Peritoneum (tissue), 1 donor: ENCODE measurements around a stretch of chr7.

DNA sequence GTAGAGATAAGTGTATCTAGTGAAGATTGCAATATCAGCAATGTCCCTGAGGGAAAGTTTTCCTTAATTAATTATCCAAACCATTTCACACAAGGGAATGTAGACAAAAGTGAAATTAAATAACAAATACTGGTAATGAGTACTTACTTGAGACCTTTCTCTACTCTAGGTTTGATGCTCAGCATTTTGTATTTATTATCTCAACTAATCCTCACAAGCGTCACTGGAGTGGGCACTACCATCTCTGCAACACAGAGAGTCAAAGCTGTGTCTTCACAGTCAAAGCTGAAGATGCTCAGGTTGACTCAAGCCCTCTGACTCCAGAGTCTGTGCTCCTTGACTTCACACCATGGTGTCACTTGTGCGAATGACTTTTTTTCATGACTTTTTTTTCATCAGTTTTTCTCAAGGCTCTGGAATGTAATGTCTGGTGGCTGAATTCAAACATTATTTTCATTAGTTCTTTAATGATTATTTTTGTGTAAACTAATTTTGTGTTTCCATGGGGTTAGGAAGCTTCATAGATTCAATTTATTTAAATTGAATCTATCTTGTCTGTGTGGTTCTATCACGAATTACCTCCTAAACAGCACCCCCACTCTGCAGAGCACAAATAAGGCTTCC is 125.8 kb downstream of the STARD3NL start:
- PRO-cap, result no peak

DNA sequence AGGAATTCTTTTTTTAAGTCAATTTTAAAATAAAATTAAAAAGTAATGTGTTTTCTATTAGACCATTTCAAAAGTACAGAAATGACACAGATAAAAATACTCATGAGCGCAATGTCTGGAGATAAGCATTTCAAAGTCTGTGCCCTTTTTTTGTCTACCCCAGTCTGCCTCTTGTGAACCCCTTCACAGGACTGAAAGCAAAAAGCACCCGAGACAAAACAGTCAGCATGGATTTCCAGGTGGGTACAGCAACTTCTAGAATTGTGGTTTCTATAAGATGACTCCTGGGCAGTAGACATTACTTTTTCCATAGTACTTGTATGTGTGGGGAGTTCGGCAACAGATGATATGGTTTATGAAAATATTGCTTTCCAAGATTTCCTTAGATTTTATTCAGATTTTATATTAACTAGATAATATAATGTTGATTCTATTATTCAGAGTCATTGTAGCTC is 135.7 kb downstream of the STARD3NL start:
- PRO-cap, result no peak

DNA sequence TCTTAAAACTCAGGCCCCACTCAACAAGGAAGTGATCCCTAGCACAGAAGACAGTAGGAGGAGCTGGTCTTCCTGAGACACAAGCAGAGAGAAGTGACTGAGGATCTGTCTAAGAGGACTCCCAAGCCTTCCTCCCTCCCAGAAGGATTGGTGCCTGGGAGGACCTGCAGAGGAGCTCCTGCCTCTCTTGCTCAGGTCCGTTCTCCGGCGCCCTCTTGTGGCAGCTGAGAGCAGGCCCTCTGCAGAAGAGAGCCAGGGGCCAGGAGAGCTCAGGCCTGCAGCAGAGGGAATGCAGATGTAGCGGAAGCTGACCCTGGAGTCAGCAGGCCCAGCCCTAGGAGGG is 176.2 kb downstream of the STARD3NL start:
- PRO-cap, result no peak

GRCh38 chr7:38672643-38673038 is 41.5 kb upstream of the AMPH start:
- PRO-cap, result no peak

DNA sequence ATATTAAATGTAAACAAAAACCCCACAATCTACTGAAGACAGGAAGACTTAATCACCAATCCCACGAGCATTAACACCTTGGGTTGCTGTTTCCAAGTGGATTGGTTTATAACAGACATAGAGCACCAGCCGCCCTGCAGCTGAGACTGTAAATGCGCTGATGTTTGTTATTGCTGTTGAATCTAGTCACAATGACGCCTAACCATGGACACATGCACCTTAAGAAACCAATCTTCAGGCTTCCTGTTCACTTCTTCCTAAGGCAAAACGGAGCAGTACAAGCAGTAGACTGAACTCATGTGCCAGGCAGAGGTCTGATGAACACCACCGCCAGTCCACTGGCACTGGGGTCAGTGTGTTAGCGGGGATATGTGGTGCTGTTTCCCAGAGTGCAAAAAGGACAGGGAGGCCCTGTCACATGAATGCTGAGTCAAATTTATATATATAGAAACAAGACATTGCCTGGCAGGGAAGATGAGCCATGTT is 122.0 kb upstream of the AMPH start:
- PRO-cap, result no peak

GRCh38 chr7:38831100-38831684 is 77.8 kb downstream of the VPS41 start:
- PRO-cap, result no peak

DNA sequence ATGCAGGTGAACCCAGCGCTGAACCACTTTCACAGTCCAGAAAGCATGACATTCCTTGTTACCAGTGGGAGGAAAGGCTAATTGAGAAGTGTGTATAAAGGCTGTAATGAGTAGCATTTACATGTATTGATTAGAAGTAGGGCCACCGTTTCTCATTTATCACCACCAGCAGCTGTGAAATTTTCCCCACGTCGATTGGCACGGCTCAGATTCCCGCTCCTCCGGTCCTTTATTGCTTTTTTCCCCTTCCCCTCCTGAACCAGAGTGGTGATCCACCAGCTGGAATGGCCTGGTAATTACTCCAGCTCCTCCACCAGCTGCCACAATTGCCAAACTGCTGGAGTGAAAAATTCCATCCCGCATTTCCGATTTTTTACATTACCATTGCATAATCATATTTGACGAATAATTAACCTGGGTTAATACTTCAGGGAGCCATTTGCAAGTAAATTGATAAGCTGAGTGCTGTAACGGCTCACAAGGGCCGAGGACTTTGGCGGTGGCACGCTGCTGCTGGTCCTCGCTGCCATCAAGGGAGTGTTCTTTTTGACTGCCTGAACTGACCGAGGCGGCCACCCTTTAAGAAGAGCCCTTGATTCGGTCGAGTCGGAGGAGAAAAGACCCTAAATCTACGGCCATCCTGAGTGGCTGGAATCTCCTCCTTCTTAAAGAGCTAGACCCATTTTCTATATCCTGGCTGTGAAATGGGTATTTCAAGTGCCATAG is 153.4 kb downstream of the POU6F2 start:
- PRO-cap, result no peak

DNA sequence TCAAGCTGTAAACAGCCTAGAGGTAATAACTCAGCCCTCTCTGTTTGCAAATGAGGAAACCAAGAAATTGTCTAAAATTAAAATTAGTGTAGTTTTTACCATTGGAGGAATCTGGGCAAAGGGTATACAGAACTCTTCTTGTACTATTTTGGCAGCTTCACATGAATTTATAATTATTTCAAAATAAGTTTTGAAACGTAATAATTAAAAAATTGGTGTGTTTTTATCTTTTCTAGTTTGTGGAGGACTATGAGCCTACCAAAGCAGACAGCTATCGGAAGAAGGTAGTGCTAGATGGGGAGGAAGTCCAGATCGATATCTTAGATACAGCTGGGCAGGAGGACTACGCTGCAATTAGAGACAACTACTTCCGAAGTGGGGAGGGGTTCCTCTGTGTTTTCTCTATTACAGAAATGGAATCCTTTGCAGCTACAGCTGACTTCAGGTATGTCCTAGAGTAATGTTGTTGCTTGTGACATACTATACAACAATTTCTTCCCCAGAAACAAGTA is 66.8 kb downstream of the RALA start:
- PRO-cap, result no peak

DNA sequence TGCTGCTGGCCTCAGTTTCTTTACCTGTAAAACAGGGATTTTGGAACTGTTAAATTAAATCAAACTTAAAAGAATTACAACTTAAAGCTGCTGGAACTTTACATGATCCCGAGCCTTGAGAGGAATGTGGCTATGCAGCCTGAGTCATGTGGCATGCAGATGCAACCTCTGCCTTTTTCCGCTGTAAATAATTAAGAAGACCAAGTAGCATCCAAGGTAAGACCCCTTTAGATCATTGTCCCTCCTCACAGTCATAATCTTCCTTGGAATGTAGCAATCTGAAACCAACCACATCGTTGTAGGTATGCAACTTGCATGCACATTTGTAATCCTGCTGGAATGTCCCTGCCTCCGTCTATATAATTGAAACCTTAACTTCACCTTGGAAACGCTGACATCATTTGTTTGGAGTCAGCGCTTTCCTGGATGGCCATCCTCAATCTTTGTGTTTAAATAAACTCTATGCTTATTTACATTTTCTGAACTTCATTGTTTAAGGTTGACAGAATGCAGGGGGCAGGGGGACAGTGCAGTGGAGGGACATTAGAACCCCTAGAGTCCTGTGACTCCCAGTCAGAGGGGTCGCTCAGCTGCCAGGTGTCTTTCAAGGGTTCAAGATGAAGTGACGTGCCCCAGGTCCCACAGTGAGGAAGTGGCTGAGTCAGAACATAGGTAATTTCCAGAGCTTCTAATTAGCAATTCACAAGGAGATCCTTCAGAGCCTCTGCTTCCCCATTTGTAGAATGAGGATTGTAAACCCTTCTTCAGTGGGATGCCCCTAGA is 110.6 kb downstream of the RALA start:
- PRO-cap, result no peak

DNA sequence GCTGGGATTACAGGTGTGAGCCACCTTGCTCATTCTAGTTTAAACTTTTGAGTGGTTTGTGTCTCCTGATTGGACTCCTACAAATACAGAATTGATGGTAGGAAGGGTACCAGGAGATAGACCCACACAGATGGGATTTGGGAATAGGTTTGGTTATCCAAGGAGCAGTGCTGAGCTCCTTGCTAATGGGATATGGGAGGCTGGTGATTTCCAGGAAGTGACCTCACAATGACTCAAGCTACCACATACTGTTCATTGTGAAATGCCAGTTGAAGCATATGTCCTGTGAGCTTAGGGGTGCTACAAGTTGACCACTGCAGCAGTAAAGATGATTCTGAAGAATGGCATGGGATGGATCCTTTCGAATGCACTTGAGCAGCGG is 158.1 kb downstream of the RALA start:
- PRO-cap, result no peak

DNA sequence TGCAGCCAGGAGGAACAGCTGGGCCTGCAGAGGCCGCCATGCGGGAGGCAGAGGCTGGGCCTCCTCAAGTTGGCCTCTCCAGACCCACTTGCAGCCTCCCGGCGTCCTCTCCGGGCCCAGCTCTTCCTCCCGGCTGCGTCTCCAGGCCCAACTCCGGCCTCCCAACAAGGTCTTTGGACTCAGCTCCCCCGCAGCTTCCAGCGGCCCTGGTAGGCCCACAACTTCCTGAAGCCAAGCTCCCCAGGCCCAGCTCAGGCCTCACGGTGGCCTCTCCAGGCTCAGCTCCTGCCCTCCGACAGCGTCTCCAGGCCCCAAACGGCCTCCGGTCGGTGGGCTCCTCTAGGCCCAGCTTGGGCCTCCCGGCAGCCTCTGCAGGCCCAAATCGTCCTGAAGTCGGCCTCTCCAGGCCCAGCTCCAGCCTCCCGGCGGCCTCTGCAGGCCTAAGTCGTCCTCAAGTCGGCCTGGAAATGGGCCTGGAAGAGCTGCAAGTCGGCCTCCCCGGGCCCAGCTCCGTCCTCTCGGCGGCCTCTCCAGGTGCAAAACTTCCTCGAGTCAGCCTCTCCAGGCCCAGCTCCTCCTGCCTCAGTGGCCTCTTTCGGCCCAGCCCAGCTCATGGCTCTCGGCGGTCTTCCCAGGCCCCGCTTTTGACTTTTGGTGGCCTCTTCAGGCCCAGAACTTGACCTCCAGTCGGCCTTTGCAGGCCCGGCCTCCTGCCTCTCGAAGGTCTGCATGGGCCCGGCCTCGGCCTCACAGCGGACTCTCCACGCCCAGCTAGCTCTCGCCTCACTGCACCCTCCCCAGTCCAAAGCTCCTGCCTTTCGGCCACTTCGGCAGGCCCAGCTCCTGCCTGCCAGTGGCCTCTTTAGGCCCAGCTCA is 156.2 kb upstream of the CDK13 start:
- PRO-cap, result no peak

DNA sequence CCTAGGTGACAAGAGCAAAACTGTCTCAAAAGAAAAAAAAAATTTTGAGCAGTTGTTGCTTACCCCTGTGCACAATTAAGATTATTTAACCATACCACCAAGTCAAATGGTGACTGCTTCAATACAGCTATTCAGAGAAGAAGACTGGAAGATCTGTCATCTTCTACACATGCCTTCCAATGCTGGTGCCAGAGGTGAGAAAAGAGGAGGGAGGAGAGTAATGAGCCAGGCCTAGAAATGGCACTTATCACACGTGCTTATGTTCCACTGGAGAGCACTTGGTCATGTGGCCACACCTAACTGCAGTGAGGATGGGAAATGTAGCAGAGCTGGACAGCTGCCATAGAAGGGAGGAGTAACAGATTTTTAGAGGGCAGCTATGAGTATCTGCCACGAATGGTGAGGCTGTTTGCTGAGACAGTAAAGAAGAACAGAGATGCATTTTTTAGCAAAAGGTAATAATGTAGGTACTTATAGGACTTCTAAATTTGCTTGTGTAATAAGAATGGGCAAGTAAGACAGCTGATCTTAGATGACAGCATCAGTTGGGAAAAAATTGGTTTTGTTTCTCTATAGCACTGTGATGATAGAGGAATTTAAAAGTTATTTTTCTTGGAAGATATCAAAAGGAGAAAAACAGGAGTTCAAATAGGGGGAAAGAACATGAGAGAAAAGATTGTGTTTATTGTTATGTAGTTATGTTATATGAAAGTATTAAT is 77.0 kb downstream of the MPLKIP start:
- PRO-cap, result no peak

DNA sequence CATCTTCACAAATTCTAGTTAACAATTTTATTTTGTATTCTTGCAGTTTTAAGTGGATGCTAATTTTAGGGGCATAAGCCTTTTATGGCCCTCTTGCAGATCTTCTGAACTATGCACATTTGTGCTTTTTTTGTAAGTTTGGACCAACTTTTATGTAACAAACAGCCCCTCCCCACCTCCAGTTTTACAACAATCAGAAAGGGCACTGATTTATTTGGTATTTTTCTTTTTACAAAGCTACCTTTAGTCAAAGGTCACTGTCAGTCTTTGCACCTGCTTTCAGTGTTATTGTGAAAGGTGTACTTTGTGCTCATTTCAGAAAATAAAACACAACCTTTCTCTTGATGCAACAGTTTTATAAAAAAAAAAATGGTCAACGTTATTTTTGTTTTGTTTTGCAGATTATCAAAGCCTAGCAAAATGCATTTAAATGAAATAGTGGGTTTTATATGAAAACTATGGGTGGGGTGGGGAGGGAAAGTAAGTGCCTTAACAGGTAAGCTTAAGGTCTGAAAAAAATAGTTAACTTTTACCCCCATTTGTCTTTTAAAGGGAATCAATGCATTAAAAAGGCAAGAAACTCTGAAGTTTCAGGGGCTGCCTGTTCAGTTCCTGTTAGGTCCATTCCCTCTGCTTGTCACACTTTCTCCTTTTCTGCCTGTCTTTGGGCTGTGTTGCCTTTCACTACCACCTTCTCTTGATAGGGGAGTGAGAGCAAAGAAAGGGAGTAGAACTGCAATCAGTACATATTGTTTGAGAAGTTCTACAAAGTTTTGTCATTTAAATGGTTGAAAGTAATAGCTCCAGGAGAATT is 39.0 kb downstream of the MPLKIP start:
- PRO-cap, result no peak

DNA sequence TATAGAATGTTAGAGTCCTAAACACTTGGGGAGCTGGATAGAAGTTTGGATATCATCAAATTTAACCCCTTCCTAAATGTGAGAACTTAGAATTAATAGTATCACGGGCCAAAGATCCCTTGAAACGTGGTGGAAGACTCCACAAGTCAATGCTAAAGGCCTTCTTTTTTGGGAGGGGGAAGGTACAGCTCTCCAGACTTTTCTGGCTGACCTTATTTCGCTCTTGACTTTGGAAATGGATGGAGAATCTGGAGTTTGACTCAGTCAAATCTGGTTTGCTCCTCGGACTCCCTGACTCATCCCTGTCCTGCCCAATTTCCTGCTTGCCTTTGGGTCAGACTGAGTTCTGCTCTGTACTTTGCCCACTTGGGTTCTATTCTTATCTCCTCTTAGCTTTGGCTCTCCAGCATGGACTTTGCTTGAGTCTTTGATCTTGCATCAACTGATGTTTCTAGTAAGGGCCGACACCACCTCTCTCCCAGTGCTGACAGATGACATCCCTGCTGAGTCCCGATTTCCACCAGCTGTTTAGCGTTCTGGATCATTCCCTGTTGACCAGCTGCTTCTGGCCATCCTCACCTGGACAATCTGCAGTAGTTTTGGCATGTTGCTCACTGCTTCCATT is 335.2 kb downstream of the SUGCT start:
- PRO-cap, result no peak

GRCh38 chr7:40827218-40828017 is 692.6 kb downstream of the SUGCT start:
- PRO-cap, result no peak

DNA sequence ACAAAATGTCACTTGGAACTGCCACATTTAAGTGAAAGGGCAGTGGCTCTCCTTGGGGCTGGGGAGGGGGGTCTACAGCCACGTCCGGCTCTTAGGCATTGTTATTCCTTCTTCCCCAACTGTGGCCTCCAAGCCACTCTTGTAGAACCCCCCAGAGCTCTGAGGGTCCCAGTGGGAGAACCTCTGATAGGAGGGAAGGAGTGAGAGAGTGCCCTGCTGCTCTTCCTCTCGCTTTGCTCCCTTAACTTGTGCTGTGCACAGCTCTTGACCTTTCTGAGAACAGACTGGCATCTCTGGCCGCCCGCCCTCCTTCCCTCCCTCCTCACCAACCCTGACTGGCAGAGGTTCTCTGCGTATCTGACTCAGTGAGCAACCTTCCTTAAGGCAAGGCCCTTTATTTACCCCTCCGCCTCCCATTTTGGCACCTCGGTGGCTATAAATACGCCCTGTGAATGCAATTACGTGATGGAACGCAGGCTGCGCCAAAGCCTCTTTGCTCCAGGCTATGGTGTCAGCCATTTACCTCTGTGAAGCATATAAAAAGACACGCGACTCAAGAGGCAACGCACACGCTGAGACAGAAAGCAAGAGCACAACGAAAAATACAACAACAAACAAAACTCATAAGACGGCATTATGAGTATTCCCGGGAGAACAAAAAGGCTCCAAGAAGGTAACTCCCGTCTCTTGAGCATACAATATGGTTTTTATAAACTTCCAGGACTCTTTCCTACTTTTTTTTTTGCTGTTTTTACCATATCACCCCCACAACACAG is 764.3 kb downstream of the SUGCT start:
- PRO-cap, result no peak

- PRO-cap, result no peak
Observed at GRCh38 chr7:40909724-40910414, 775.1 kb downstream of the SUGCT start.

GRCh38 chr7:41107623-41108028 is 595.3 kb downstream of the INHBA start:
- PRO-cap, result no peak

- PRO-cap, result no peak
Observed at GRCh38 chr7:41459614-41460366, 243.1 kb downstream of the INHBA start.

- PRO-cap, result no peak
Observed at GRCh38 chr7:41695571-41696942, 6.8 kb downstream of the INHBA start.